ENCODE measurements around the gene RPS24.

DNA sequence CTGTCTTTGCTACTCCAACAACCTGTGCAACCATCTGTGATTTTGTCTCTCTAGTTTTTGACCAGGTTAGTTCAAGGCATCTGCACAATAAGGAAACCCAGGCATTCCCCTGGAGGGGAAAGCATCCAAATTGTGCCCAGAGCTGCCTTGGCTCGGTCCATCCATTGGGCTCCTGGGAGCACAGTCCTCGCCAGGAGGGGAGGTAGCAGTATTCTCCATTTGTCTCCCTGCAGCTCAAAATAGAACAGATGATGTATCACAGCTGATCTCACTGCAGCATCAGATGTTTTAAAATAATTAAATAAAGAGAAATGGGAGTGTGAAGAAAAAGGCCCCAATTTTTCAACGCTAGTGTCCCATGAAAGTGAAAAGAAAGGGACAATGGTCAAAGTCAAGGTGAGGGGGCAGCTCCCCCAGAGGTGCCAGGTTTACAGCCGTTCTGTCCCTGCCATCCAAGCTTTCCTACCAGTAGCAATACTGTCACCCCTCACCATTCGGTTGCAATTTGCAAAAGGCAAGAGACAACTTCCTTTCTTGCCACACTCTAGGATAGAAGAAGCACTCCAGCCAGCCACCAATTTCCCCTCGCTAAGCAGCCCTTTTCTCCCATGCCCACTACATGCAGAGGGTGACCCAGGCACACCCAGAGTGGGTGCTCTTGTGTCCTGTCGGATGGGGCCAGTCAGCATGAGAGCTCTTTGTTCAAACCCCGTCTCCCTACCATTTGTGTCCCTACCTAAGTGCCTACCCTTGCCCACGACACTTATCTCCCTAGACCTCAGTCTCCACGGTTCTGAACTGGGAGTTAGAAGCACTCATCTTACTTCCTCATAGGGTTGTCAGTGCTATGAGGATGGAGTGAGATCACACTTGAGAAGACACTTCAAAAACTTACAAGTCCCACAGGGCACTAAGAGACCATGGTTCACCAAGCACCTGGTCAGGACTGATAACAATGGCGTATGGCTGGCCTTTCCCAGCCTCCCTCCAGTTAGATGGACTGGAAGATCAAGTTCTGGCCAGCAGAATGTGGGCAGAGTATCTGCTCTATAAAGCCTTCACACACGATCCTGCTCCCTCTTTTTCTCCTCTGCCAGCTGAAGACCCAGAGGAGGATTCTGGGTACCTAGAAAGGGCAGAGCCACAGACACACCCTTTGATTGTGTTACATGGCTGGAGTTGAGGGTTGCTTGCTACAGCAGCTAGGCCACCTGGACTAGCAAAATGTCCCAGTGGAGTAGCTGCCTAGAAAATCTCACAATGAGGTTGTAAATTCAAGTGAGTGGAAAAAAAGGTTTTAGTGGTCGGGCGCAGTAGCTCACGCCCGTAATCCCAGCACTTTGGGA, 43.4 kb downstream of the KCNMA1 start:
- RRBS: no CpG with 5 or more reads among the region's 16 CpGs

DNA sequence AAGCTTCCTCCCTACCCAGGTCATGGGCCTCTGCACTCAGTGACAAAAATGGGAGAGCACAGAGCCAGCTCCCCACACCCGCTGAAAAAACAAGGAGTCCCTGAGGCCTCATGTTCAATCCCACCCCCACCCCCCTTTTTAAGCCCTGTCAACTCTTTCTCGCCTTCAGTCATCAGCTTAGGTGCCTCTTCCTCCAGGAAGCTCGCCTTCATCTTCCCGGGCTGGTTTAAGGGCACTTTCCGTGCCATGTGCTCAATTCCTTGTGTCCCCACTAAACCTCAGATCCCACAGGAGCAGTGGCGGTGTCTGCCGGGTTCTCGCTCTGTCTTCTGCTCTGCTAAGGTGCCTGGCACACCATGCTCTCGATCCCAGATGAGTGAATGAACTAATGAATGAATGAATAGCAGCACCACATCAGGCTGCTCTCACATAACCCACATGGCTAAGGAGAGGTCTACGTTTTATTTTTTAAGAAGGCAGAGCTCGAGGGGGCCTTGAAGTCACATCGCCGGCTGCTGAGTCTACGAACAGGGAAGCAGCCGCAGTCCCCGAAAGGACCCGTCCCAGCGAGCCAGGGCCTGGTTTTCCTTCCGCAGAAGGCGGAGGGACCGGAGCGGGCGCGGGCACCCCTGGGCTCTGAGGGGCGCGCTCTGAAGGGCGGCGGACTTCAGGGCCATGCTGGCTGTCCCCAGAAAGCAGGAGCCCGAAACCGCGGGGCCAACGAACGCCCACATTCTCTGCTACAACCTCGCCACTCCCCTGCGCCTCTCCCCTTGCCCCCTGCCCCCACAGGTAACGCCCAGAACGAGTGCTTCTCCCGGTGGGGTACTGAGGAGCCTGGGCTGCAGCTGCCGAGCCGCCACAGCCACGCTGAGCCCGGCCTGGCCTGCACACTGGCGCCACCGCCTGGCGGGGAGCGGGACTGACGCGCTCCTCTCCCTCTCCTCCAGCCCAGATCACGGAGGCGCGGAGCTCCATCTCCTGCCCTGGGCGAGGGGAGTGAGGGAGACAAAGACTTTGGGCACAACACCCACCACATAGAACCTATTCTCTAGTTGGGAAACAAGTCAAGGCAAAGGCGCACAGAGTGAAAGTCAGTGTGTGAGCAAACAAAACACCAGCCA, 73.5 kb upstream of the KCNMA1 start:
- RRBS: 25% methylated on average over 12 of the region's 53 CpGs

GRCh38 chr10:77778725-77779645, 141.4 kb upstream of the KCNMA1 start:
- RRBS: no CpG with 5 or more reads among the region's 10 CpGs

DNA sequence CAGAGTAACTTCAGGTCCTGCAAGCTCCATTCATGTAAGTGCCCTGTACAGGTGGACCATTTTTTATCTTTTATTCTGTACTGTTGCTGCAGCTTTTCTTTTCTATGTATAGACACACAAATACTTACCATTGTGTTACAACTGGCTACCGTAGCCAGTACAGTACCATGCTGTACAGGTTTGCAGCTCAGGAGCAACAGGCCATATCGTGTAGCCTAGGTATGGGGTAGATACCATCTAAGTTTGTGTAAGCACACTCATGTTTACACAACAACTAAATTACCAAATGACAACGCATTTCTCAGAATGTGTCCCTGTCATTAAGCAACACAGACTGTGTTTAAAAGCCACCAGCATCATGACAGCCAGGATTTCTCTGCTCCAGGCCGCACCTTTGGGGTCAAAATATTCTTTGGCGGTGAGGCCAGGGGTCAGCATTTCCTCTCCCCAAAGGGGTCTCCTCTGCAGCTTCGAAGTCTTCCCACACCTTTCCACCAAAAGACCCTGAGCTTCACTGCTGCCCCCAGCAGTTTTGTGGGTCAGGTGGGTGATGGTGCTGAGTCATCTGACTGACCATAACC, 67.1 kb downstream of the DLG5 start:
- RRBS: no CpG with 5 or more reads among the region's 6 CpGs

DNA sequence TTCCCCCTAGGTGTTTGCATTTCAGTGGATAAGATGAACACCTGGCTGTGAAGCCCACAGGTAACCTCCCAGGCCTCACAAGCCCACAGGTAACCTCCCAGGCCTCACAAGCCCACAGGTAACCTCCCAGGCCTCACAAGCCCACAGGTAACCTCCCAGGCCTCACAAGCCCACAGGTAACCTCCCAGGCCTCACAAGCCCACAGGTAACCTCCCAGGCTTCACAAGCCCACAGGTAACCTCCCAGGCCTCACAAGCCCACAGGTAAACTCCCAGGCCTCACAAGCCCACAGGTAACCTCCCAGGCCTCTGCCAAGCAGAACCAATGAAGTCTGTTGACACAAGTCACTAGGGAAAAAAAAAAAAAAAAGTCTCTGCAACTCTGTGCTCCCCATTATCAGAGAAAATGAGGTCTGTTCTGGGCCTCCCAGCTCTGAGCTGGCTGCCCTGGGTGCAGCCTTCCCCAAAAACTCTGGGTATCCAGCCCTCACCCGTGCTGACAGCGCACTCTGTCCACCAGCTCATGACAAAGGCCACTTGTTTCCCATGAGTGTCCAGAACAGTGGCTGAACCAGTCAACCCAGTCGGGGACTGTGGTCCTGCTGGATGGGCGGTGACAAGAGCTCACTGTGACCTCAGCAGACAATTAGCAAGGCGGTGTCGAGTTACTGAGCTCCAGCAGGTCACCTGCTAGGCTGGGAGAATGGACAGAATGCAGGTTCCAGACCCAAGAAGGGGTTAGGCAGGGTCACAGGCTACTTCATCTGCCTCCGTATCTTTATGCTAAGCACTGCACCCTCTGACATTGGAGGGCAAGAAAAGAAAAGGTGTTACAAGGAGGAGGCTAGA, 37.4 kb downstream of the DLG5 start:
- RRBS: no CpG with 5 or more reads among the region's 7 CpGs

GRCh38 chr10:78002930-78003315, 26.4 kb downstream of the POLR3A start:
- RRBS: 70% methylated on average over 2 of the region's 3 CpGs

- RRBS: under 1% methylated on average over 6 of the region's 61 CpGs
Measured at GRCh38 chr10:78033419-78034554, at the start of gene RPS24. RPS24 (plus strand) TSS chr10:78033863.

DNA sequence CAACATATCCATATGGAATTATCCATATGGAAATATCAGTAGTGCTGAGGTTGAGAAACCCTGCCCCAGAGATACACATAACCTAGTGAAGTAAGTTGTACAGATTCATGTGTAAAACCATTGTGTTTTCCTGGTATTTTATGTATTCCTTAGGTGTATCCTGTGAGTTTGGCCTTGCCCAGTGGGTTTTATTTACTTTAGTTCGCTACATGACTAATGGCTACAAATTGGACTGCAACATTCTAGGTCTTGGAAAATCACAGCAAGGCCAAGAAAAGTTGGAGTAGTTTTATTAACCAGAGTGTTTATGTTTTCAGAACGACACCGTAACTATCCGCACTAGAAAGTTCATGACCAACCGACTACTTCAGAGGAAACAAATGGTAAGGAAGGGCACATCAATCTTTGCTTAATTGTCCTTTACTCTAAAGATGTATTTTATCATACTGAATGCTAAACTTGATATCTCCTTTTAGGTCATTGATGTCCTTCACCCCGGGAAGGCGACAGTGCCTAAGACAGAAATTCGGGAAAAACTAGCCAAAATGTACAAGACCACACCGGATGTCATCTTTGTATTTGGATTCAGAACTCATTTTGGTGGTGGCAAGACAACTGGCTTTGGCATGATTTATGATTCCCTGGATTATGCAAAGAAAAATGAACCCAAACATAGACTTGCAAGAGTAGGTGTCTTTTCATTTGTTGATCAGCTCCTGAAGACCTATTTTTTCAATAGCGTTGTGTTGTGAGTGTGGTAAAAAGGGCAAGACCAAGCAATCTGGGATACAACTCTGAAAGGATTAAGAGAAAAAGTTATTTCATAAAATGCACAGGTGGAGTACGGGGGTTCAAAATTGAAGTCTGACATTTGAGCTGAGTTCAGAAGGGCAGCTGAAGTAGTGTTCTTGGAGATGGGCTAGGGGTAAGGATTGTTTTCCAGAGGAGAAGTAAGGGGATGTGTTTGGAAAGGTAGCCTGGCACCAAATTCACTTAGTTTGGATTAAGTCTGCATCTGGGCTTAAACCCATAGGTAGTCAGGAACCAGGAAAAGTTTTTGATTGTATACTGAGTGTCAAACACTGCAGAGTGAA, 1.7 kb downstream of the RPS24 start:
- RRBS: no CpG with 5 or more reads among the region's 11 CpGs

- RRBS: no CpG with 5 or more reads among the region's 14 CpGs
Measured at GRCh38 chr10:78040515-78041693, 7.2 kb downstream of the RPS24 start.

DNA sequence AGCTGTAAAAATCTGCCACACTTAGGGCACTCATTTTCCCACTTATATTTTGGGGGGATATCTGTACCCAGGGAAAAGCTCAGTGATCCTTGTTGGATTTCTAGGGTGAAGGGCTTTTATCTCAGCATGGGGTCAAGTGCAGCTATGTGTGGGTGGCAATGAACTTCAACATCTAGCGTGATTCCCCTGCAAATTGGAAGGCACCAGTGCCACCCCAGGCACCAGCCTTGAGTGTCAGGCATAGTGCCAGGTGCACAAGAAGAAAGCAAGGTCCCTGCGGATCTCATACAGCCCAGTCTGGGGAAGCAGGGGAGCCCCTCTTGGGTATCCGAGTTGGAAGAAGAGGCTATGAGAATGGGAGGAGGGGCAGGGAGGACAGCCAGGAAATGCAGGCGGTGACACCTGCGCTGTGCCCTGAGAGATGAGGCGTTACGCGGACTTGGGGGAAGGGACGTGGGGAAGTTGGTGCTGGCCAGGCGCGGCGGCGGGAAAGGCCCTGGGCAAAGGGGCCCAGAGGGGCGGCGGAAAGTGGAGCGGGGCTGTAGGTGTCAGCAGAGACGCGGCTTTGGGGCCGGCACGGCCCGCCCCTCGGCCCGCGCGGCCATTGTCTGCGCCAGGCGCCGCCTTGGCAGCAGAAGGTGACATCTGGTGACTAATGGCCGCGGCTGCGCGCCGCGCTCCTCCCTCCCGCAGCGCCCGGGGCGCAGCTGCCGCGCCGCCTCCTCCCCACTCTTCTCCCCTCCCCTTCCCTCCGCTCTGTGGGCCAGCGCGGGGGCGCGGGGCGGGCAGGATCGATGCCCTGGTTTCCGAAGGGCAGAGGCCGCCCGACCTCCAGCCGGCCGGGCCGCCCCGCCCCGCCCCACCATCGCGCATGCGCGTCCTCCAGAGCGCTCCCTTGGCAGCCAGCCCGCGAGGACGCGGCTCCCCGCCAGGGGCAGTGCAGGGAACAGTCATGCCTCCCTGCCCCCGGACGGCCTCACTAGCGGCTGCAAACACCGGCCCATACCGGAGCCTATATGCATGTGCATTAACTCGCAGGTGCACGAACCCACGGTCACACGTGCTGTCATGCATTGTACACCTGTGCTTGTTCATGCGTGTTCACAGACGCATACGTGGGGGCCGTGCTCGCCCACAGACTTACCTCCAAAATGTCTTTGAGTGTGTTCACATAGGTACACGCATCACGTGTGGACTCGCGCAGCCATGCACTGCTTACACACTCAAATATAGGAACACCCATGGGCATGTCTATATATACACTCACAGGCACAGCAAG, 269.4 kb downstream of the RPS24 start:
- RRBS: no CpG with 5 or more reads among the region's 84 CpGs

GRCh38 chr10:78427603-78427936, 393.9 kb downstream of the RPS24 start:
- RRBS: no CpG with 5 or more reads among the region's 1 CpG

DNA sequence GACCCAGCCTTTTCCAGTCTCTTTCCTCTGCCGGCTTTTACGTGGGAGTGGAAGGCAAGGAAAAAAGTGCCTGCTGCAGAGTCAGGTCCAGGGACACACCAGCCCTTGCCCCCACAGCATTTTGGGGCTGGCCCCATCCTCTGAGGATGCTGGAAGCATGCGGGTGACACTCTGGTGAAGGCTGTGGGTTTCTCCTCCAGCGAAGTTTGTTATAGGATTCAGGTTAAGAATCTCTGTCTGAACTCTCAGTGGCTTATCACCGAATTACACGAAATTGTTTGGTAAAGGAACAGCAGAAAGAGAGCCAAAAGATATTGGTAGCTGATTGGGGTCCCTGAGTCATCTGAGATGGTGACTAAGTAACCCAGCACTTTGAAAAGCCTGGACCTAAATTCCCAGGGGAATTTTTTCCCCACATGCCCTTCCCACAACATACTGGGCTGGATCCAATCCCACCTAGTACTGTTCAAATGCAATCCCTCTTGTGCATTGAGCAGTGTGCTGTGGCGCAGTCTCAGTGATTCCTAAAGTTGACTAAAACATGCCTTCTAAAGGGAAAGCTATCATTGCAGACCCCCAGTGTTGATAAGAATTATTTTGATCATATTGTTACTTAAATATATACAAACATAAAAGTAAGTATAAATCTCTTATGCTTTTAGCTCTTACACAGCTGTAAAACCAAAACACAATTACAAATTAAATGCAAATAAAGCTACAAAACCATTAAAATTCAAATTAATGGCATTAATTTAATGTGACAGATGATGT, 424.5 kb downstream of the RPS24 start:
- RRBS: no CpG with 5 or more reads among the region's 7 CpGs

- RRBS: no CpG with 5 or more reads among the region's 3 CpGs
Measured at GRCh38 chr10:78458957-78459697, 425.5 kb downstream of the RPS24 start.

- RRBS: no CpG with 5 or more reads among the region's 15 CpGs
Measured at GRCh38 chr10:78543459-78544325, 510.0 kb downstream of the RPS24 start.

GRCh38 chr10:78944790-78945379, 123.9 kb upstream of the ZMIZ1 start:
- RRBS: no CpG with 5 or more reads among the region's 2 CpGs

DNA sequence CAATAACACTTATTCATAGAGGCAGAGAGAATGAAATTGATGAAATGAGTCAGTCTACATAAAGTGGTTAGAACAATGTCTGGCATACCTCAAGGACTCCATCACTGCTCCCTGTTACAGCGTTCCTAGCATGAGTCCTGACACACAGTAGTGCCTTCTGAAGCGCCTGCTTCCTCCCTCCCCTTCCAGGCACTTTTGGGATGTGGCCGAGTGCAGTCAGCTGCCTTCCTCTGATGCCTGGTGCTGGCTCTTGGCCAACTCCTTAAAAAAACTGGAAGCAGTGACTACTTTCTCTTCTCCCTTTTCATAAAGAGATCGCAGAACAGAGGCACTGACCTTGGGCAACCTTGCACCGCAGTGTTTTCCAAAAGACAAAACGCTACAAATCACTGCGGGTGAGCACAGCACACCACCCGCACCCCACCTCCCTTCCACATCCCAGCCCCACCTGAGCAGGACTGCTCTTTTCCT, 108.3 kb upstream of the ZMIZ1 start:
- RRBS: no CpG with 5 or more reads among the region's 8 CpGs

- RRBS: no CpG with 5 or more reads among the region's 18 CpGs
Measured at GRCh38 chr10:79003114-79004077, 65.4 kb upstream of the ZMIZ1 start.

DNA sequence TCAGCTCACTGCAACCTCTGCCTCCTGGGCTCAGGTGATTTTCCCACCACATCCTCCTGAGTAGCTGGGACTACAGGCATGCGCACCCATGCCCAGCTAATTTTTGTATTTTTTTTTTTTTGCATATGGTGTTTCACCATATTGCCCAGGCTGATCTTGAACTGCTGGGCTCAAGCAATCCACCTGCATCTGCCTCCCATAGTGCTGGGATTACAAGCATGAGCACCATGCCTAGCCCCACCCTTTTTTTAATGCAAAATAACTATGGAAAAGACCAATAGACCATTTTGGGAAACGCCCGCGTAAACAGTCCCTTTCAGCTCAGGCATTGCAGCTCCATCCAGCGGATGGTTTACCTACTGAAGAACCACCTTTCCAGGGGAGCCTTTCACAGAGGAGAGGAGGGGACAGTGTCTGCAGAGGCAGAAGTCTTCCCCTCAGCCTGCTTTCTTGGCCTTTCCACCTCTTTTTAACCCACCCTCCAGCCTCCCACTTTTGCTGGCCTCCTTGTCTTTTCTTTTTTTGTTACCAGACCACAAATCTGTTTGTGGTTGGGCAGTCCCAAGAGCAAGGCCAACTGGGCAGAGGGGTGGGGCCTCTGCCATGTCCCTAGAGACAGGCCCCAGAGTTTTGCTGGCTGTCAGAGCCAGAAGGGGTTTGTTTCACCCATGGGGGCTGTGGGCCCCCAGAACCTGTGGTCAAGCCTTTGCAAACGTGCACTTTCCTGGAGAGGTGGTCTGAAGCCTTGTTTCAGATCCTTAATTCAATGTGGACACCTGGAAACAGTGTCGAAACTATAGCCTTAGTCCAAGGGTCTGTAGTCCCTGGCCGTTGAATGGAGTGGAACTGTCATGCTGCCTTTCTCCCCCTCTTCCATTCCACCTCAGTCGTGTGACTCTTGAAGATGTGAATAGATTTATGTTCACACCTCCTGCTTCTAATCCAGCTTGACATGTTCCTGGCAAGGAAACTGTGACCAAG, 10.1 kb downstream of the ZMIZ1 start:
- RRBS: no CpG with 5 or more reads among the region's 9 CpGs

DNA sequence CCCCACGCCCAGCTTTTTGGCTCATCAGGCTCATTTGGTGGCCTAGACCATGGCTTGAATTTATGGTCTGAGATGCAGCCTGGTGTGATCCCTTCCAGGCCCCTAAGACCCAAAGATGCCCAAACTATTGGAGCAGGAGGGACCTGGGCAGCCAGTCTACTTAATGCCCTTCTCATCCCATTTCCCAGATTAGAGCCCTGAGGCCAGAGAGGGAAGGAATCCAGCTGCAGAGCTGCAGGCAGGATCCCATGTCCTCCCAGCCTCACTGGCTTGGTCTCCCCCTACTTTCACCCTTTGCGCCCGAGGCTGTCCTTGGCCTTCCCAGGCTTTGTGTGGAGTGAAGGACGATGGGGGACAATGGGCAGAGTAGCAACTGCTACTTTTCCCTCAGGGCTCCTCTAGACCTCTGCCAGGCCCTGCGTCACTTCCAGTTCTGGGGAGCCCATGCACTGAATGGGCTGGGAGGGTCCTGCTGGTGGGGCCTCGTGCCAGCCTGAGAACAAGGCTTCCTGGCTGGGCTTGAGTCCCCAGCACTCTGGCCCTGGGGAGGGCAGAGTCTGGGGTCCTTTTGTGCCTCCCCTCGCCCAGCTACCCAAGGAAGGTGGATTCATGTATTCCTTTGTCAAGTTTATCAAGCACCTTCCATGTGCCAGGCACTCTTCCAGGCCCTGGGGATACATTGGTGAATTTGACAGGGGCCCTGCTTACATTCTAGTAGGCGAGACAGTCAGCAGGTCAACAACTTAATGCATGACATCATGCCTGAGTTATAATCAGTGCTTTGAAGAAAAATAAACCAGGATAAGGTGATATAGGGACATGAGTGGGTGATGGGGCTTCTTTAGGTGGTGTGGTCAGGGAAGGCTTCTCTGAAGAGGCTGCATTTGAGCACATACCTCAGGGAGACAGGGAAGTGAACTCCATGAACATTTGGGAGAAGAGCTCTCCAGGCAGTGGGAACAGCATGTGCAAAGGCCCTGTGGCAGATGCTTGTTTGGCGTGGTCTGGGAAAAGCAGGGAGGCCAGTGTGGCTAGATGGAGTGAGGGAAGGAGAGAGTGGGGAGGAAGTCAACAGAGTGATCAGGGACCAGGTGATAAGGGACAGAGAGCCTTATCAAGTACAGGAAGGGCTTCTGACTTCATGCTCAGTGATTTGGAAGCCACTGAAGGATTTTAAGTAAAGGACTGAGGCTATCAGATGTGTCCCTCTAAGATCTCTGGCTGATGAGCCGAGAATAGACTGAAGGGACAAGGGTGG, 14.0 kb downstream of the ZMIZ1 start:
- RRBS: no CpG with 5 or more reads among the region's 10 CpGs

DNA sequence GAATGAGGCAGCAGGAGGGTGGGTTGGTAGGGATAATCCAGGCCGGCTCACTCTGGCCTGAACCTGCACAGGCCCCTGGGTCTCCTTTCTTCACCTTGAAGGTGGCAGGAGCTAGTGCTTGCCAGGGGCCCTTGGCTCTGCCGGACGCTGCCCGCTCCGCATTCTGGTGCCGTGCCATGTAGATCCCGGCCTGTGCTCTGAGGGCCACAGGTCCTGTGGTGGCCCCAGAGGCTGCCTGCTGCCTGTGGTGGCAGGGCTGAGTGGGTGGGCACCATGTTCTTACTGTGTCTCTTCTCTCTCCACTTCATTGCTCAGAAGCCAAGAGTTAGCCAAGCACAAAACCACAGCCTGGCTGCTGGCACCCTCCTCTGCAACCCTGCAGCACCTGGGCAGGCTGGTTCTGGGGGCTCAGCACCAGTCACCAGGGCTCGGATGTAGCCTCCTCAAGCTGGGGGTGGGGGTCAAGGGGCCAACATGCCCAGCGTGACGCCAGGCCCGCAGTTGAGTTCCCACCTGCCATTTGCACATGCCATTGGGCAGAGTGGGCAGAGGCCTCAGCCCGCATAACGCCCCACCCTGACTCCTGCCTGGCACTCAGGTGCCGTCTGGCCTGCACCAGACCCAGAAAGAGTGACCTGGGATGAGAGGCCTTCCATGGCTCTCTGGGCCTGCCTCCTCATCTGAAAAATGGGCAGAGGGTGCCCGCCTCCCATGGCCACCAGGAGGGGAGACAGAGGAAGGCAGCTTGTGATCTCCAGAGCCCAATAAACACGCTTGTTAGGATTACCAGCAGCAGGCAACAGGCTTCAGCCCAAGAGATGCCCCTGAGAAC, 16.3 kb downstream of the ZMIZ1 start:
- RRBS: 94% methylated on average over 7 of the region's 16 CpGs